IMR-90 (cell line): ENCODE data around the gene RAB8B.

DNA sequence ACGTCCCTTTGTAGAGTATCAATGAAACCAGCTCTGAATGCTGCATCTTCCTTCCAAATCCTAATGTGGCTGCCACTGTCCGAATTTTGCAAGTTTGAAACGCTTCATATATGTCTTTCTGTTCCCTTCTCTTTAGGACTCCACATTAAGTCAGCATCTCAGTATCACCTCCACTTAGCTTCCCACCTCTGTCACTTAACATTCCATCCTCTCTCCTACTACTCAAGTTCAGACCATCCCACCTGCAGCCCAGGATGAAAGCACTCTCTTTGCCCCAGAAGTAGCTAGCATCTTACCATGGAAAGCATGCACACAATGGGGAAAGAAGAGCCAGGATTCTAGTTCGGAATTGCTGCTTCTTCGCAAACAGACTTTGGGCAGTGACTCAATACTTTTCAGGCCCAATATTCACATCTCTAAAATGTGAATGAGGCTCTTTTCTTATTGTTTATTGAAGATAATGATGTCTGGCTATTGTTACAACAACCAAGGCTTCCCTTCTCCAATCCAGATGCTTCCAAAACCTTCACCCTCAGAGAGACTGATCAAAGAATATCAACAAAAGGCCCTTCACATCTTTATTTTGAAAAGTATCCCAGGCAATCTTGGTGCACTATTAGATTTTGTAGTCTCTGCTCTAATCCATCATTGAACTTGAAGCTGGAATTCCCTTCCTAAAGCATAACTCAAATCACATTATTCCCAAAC lies 208.9 kb downstream of the RORA start:
- RRBS: no CpG with 5 or more reads among the region's 5 CpGs
CAGE:
- cytosol, long polyA plus RNA: no peak
- long polyA plus RNA: no peak
- nucleus, long polyA plus RNA: no peak

GRCh38 chr15:61875645-61875942 lies 184.7 kb downstream of the VPS13C start:
CAGE:
- cytosol, long polyA plus RNA: no peak
- long polyA plus RNA: no peak
- nucleus, long polyA plus RNA: no peak

DNA sequence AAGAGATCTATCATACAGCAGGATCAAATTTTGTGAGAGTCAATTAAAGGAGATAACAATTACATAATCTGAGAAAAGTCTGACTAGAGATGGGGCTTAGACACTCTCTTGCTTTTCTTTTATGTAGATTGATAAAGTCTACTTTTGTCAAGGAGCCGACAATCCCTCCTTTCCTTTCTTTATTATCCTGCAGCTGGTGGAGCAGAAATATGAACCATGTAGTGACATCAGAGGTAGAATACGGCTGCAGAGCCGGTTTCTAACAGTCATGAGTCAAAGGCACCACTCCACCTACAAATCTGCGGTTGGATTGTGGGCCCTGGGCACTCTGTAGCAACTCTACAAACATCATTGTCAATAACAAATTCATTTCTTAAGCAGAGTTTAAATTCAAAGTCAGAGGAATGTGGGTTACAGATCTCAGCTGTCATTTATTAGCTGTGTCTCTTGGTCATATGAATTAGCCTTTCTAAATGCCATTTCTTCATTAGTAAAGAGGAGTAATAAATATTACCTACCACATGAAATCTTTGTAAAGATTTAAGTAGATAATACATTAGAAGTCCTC lies 9.1 kb downstream of the C2CD4A start:
- RRBS: no CpG with 5 or more reads among the region's 4 CpGs
CAGE:
- cytosol, long polyA plus RNA: no peak
- long polyA plus RNA: no peak
- nucleus, long polyA plus RNA: no peak

DNA sequence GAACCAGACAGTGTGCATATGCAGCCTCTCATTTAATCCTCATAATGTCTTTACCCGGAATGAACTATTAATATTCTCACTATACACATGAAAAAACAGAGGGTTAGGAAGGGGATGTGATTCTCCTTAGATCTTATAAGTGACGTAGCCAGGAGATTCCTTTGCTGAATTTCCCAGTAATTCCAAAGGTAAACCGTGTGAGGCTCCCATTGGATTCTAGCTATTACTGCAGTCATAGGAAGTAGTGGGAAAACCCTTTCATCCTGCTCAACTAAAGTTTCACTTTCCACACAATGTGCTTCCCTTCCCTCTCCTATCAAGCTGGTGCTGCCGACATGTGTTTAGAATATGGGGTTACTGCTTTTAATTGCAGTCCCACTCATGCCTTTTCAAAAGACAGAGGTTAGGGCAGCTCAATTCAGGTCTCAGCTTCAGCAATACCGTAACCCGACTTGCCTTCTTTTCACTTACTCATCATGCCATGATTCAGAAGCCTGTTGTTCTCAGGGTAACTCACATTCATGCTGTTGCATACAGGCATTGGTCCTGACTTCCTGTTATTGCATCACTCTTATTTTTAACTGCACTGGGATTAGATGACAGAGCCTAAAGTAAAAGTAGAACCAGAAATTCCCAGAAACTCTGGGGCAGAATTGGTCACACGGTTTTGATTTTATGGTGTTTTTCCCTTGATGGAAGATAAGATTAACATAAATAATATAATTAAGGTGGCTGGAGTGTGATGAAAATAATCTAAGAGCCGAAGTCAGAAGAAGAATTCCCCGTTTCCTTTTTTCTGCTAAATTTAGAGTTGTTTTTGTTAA lies 45.8 kb downstream of the C2CD4B start:
- RRBS: no CpG with 5 or more reads among the region's 9 CpGs
CAGE:
- cytosol, long polyA plus RNA: no peak
- long polyA plus RNA: no peak
- nucleus, long polyA plus RNA: no peak

GRCh38 chr15:62171859-62172250 lies 6.8 kb upstream of the C2CD4B start:
- RRBS: no CpG with 5 or more reads among the region's 7 CpGs
CAGE:
- cytosol, long polyA plus RNA: no peak
- long polyA plus RNA: no peak
- nucleus, long polyA plus RNA: no peak

GRCh38 chr15:62350527-62351001 lies 39.8 kb upstream of the TLN2 start:
- RRBS: 80% methylated on average over 2 of the region's 16 CpGs
CAGE:
- cytosol, long polyA plus RNA: no peak
- long polyA plus RNA: no peak
- nucleus, long polyA plus RNA: no peak

DNA sequence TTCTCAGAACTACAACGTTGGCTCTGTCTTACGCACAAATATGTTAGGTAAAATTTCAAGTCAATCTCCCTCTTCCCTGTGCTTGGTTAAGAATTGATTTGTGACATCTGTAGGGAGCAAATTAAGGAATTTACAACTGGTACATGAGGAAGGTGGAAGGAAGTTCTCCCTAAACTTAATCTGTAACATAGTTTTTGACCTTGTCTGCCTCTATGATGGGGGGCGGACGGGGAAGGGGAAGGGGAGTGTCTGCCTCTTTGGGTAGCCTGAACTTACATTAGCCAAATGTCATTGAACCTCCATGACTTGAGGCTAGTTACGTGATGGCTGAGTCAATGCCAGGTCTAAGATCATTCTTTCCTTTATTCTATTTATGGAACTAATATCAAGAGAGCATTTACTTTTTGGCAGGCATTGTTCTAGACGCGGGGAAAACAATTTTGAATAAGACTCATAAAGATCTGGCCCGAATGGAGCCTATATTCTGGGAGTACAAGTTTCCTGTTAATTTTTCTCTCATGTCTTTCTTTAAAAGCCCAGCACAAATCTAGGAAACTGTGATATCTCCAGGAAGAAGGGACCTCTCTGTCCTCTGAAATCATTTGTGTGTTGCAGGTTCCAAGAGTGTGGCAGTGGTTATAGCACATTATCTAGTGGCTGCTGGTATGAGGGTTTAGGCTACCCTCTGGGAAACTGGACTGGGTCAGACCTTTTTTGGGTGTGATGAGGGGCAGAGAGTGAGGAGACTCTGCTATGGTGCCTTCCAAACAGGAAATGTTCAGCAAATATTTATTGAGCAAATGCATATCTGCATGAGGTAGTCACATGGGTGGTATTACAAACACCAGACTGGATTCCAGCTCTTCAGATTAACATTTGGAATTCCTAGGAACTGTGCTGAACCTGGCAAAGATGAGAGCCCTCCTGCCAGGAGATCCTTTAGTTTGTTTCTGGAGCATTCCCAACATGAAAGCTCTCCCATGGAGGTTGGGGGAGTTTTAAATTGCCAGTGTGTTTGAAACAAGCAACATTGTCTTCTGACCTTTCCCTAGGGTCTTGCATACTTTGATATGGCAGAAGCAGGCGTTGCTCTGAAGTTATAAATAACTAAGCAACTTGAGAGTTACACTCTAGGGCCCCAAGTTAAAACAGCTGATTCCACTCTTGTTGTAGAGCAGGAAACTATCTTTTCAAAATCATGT lies 115.7 kb downstream of the TLN2 start:
- RRBS: no CpG with 5 or more reads among the region's 9 CpGs
CAGE:
- cytosol, long polyA plus RNA: no peak
- long polyA plus RNA: no peak
- nucleus, long polyA plus RNA: no peak

- RRBS: no CpG with 5 or more reads among the region's 9 CpGs
CAGE:
- cytosol, long polyA plus RNA: no peak
- long polyA plus RNA: no peak
- nucleus, long polyA plus RNA: no peak
Measured at GRCh38 chr15:62647009-62647635, 256.8 kb downstream of the TLN2 start.

GRCh38 chr15:62657553-62658081 lies 267.3 kb downstream of the TLN2 start:
- RRBS: no CpG with 5 or more reads among the region's 8 CpGs
CAGE:
- cytosol, long polyA plus RNA: no peak
- long polyA plus RNA: no peak
- nucleus, long polyA plus RNA: start-site peak on the plus strand at chr15:62657353-62657908, 36 and 14 reads in 2 replicates

- RRBS: no CpG with 5 or more reads among the region's 9 CpGs
CAGE:
- cytosol, long polyA plus RNA: no peak
- long polyA plus RNA: no peak
- nucleus, long polyA plus RNA: no peak
Measured at GRCh38 chr15:62674948-62675437, 284.6 kb downstream of the TLN2 start.

DNA sequence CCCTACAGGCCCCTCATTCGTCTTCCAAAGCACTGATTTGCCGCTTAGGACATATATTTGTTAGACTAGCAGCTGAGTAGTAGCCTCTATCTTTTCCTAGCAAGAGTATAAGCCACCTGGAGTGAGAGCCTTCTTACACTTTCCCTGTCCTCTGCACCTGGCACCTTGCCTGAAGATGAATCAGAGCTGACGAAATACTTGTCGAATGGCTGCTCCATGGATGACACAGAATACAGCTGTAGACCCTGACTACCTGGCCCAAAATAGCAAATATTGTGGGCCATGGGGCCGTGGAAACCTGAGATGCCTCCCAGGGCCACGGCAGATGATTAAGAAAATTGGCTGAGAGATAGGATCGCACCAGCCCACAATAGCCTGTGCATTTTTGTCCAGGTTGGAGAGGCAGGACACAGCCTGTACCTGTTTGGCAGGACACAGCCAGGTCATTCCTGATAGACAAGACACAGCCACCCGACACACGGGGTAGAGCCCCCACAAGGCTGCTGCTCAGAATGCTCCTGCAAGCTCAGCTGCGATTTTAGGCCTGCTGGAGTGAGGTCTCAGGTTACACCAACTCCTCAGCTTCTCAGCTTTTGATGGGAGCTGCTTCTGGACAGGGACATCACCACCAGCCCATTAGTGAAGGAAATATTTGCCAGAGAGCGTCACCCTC lies 23.0 kb upstream of the TPM1 start:
- RRBS: no CpG with 5 or more reads among the region's 11 CpGs
CAGE:
- cytosol, long polyA plus RNA: no peak
- long polyA plus RNA: no peak
- nucleus, long polyA plus RNA: no peak

- RRBS: no CpG with 5 or more reads among the region's 11 CpGs
CAGE:
- cytosol, long polyA plus RNA: no peak
- long polyA plus RNA: no peak
- nucleus, long polyA plus RNA: no peak
Measured at GRCh38 chr15:63029897-63030669, 12.5 kb upstream of the TPM1 start.

GRCh38 chr15:63040579-63041162 lies 1.9 kb upstream of the TPM1 start:
- RRBS: no CpG with 5 or more reads among the region's 8 CpGs
CAGE:
- cytosol, long polyA plus RNA: no peak
- long polyA plus RNA: no peak
- nucleus, long polyA plus RNA: no peak

- RRBS: no CpG with 5 or more reads among the region's 5 CpGs
CAGE:
- cytosol, long polyA plus RNA: no peak
- long polyA plus RNA: no peak
- nucleus, long polyA plus RNA: no peak
Measured at GRCh38 chr15:63054111-63054792, 11.7 kb downstream of the TPM1 start.

- RRBS: no CpG with 5 or more reads among the region's 6 CpGs
CAGE:
- cytosol, long polyA plus RNA: start-site peak on the minus strand at chr15:63071771-63071793, 25 and 40 reads in 2 replicates
- long polyA plus RNA: start-site peak on the minus strand at chr15:63071651-63071724, 24 and 48 reads in 2 replicates; start-site peak on the minus strand at chr15:63071787-63071913, 59 and 13 reads in 2 replicates
- nucleus, long polyA plus RNA: start-site peak on the minus strand at chr15:63071781-63071844, 14 and 52 reads in 2 replicates
Measured at GRCh38 chr15:63071453-63072125, 29.0 kb downstream of the TPM1 start.

DNA sequence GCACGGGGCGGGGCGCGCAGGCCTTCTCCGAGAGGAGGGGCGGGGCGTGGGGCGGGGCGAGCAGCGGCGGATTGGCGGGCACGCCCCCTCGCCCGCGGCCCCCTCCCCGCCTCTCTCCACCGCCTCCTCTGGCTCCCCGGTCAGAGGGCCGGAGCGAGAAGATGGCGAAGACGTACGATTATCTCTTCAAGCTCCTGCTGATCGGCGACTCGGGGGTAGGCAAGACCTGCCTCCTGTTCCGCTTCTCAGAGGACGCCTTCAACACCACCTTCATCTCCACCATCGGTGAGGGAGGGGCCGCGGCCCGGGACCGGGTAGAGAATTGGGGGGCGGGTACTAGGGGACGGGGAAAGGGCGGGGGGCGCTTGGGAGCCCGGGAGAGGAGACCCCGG lies at the start of gene RAB8B:
Gene RAB8B (plus strand): TSS at position 143 of the 392 bp plus-strand sequence.
- RRBS: 4% methylated on average over 6 of the region's 40 CpGs
CAGE:
- cytosol, long polyA plus RNA: start-site peak on the plus strand centred at position 115 of the sequence, 72 bp wide, 50 and 29 reads in 2 replicates; start-site peak on the plus strand centred at position 234 of the sequence, 44 bp wide, 108 and 229 reads in 2 replicates
- long polyA plus RNA: no peak
- nucleus, long polyA plus RNA: no peak

- RRBS: no CpG with 5 or more reads among the region's 5 CpGs
CAGE:
- cytosol, long polyA plus RNA: no peak
- long polyA plus RNA: no peak
- nucleus, long polyA plus RNA: no peak
Measured at GRCh38 chr15:63196905-63197537, 7.6 kb downstream of the RAB8B start.

DNA sequence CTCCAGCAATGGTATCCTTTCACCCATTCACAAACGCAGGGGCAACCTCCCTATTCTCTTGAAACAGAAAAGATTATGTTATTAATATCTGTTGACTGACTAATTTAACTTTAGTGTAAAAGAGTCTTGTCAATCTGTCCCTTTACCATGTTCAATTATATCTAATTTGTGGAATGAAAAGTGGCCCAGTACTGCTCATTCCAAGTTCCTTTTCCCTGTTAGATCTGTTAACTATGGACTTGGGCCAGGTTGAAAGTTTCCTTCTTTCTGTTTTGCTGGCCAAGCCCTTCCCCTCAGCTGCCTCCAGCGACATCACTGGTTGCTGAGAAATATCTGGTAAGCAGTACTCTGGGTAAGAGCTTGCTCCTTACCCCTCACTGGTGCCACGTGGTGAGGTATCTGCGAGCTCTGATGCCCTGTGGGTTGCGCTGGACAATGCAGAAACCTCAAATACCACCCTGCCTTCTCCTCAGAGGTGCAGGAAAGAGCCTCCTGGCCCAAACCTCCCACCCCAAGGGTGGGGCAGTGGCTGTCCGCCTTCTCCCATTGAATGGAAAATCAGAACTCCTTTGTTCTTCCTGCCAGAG lies 43.0 kb upstream of the APH1B start:
- RRBS: no CpG with 5 or more reads among the region's 6 CpGs
CAGE:
- cytosol, long polyA plus RNA: no peak
- long polyA plus RNA: no peak
- nucleus, long polyA plus RNA: no peak

- RRBS: no CpG with 5 or more reads among the region's 12 CpGs
CAGE:
- cytosol, long polyA plus RNA: no peak
- long polyA plus RNA: no peak
- nucleus, long polyA plus RNA: no peak
Measured at GRCh38 chr15:63349061-63349883, 32.4 kb downstream of the CA12 start.

DNA sequence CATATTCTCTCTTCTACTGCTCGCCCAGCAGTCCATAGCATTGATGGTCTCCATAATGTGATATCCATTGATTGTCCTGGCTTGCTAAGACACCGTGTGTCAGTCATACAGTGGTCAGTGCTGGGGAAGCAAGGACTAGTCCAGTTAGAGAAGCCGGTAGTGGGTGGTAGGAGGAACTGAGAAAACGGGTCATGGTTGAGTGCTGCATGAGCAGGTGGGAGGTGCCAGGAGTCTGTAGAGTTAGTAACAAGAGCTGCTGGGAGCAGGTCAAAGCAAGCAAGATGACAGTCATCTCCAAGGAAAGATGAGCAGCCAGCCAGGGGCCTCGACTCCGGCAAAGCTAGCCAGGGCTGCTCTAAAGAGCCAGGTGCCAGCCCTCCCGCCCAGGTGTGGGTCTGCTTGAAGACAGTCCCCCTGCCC lies 29.6 kb upstream of the USP3 start:
- RRBS: no CpG with 5 or more reads among the region's 7 CpGs
CAGE:
- cytosol, long polyA plus RNA: no peak
- long polyA plus RNA: no peak
- nucleus, long polyA plus RNA: no peak